Penis (tissue), 1 donor: Measurements from ENCODE around the genes PWWP4, PNMA6E, HAUS7, IDH3G and AVPR2.

GRCh38 chrX:153265856-153266331, at the start of gene PWWP4:
PWWP4 (plus strand) TSS chrX:153266152.
- PRO-cap: no peak

- PRO-cap: no peak
These were observed at the start of gene PNMA6E for GRCh38 chrX:153401222-153401659. PNMA6E (minus strand) TSS chrX:153401350.

DNA sequence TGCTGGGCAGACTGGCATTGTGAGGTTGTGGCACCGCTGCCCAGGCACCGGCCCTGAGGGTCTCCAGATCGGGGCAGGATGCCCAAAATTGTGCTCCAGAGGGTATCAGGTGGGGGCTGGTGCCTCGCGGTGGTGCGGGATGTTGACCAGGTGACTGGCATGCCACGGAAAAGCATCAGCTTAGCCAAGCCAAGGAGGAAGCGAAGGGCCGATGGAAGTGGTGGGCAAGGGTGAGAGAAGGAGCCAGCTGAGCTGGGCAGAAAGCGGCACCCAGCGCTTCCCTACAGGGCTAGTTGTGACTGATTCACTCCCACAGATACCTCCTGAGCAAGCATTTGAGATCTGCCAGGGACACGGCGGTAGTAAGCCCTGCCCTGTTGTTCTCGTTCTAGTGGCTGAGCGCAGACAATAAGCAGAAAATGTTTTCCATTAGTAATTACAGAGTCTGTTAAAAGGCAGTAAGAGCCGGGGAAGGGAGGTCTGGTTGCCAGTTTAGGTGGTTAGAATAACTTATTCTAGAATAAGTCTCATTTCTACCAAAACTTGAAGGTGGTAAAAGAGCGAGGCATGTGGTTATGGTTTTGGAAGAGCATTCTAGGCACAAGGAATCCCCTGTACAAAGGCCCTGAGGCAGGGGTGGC, 896 bp downstream of the ZFP92 start:
- PRO-cap: no peak

DNA sequence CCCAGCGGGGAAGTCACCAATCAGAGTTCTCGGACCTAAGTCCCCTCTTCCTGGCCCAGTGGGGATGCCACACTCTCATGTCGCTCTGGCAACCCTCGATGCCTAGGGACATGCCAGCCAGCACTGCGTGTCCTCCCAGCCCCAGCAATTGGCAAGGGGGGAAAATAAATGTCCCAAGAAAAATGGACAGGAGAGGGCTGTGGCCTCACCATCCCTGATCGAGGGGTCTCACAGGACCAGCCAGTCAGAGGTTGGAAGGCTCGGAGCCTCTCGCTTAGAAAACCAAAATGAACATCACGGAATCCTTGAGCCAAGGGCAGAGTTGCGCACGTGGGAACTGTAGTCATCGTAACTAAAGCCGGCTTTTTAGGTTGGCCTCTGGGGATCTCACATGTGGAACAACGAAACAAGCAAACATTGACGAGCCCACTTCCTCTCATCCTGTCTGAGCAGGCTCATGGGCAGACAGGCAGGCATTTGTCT, 8.9 kb upstream of the TREX2 start:
- PRO-cap: no peak

- PRO-cap: unidirectional peak, minus-strand start at chrX:153470569
These were observed at the start of gene HAUS7 for GRCh38 chrX:153469955-153471258. HAUS7 (minus strand) TSS chrX:153470576.

DNA sequence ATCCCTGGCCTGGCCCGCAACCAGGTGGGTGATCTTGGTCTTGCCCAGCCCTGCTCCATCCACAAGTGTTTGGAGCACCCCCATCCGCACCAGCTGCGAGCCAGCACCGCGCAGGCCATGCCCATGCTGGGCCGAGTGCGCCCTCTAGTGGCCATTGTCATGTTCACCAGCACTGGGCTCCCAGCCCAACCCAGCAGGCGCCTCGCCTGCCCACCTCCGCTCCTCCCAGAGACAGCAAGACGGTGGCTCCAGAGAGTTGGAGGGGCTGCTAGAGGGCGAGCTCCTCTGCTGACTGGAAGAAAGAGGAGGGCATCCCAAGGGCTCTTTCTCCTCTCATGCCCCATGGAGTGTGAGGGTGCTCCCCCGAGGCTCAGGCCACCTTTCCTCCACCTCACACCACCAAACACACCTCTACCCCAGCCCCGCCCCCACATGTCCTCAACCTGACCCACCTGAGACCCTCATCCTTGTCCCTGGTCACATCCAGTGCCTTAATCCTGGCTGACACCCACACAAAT, 9.8 kb upstream of the ATP2B3 start:
- PRO-cap: no peak

GRCh38 chrX:153673010-153673413, 601 bp downstream of the PNCK start:
- PRO-cap: no peak

DNA sequence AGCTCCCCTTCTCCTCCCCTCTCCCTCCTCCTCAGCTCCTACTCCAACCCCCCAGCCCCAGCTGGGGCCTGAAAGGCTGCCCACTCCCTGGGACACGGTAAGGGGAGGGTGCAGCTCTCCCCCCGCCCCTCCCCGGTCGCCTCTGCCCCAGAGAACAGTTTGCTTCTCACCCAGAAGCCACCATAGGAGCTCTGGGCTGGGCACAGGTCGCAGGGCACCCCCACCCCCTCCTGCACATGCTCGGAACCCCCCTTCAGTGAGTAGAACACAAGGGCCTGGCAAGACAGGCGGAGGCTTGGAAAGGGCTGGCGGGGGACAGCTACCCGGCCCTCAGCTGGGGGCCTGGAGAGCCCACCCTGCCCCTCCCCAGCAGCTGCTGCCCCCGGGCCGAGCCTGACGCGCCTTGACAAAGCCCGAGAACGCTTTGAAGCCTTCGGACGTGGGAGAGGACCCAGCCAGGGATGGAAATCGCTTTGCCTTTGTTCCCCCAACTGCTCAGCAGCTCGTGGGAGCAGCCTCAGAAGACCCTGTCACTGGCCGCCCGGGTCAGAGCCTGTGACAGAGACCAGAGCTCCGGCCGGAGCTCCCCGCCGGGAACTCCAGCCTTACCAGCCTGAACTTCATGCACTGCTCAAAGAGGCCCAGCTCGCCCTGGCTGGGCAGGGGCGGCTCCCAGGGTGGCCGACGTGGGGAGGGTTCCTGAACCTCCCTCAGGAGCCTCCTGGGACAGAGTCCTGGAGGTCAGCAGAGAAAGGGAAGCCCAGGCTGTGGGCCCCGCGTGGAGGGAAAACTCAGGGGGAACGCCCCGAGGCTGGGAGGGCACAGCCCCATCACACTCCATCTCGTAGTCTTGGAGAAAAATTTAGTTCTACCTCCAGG, 2.7 kb upstream of the SLC6A8 start:
- PRO-cap: no peak

GRCh38 chrX:153690087-153690851, 2.5 kb downstream of the SLC6A8 start:
- PRO-cap: no peak

GRCh38 chrX:153697958-153698411, 10.3 kb downstream of the SLC6A8 start:
- PRO-cap: no peak

DNA sequence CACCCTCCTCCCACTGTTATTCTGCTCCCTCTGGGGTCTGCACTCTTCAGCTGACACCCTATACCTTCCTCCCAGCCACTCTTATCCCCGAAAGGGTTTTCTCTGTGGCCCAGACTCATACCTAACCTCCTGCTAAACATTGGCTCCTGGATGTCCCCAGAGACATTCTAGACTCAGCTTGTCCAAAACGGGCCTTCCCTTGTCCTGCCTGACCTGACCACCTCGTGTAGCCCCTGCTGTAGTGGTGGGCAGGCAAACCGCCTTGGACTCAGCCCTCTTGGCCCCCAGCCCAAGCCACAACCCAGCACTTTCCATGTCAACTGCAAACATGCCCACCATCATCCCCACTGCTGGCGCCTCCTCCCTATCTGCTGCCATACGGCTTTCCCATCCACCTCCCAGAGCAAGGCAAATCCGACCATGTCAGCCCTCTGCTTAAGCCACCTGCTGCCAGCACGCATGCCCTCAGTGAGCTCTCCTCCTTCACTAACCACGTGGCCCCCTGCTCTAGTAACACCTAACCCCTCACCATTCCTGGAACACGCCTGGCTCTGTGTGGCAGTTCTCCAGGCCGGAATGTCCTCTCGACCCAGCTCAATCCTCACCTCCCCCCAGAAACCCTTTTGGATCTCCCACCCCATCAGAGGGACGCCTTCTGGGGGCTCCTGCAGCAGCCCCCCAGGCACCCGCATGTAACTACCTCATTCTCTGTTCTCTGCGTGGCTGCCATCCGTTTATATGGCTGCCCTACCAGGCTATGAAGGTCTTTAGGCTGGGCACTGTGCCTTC, 17.5 kb downstream of the BCAP31 start:
- PRO-cap: no peak

- PRO-cap: unidirectional peak, minus-strand start at chrX:153724113
These were observed 250 bp downstream of the BCAP31 start for GRCh38 chrX:153724002-153724272.

- PRO-cap: unidirectional peak, minus-strand start at chrX:153794038; bidirectional peak, plus-strand start at chrX:153794676, minus-strand start at chrX:153794336
These were observed at the start of gene IDH3G for GRCh38 chrX:153793657-153794816. IDH3G (minus strand) TSS chrX:153794375.

DNA sequence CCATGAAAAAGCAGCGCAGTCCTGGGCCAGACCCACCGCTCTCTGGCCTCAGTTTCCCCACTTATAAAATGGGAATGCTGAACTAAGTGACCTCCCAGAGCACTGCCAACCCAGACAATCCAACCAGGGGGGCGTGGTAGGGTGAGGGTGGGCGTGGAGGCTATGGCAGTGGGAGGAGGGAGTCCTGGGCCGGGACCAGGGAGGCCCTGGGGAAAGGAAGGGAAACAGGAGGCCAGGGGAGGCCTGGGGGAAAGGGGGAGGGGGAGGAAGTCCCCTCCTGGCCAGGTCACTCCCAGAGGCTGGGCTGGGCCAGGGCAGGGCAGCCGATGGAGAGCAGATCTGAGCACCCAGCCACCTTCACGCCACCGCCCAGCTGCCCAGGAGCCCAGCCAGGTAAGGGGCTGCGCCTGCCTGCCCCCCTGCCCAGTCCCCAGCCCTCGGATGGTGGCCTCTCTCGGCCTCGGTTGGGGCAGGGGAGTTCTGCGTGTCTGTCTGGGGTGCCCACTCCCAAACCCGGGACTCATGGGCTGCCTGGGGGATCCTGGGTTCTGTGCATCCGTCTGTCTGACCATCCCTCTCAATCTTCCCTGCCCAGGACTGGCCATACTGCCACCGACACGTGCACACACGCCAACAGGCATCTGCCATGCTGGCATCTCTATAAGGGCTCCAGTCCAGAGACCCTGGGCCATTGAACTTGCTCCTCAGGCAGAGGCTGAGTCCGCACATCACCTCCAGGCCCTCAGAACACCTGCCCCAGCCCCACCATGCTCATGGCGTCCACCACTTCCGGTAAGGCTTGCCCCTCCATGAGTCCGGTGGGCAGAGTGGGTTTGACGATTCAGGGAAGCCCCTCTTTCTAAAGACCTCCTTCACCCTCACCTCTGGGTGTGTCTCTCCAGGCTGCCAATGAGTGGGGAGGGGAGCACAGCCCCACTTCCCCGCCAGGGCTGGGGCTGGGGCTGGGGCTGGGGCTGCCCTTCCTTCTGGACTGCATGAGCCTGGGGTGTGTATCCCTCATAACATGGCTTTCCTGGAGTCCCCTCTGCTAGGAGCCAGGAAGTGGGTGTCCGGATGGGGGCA, at the start of gene AVPR2:
Gene AVPR2, plus strand, starts transcription at position 295 of the 1,083 bp plus-strand sequence.
- PRO-cap: no peak

- PRO-cap: no peak
These were observed 4.3 kb upstream of the RENBP start for GRCh38 chrX:153948457-153949367.

- PRO-cap: no peak
These were observed 724 bp downstream of the TMEM187 start for GRCh38 chrX:153973162-153973794.

DNA sequence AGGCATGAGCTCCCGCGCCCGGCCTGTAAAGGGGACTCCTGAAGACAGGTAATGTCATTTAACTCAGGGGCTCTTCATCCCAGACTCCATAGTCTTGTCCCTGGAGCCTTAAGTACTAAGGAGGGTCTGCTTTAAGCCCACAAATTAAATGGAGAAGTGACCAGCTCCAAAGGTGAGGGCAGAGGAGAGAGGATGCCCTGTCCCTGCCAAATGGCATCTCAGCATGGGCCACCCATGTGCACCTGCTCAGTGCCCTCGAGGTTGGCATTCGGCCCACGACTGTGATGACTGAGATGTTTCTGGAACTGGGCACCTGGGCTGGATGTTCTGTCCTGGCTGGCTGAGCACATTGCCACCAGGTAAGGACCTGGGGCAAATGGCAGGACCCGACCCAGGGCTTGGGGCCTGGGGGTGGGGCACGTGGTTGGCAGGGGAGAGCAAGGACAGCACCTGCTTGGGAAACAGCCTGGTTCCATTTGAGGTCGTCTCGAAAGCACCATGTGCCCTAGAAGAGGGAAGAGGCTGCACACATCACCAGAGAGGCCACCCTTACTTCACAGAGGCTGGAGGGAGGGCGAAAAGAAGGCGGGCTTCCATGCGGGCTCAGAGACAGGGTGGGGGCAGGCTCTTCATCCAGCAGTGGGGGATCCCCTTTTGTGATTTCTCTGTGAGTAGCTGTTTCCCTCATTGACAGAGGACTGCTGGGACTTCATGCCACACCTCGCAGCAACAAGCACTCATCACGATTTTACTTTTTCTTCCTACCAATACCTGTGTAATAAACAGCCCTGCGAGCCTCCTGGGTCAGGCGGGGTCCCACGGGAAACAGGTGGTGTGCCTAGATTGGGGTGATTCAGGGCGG, 11.8 kb downstream of the TMEM187 start:
- PRO-cap: no peak

GRCh38 chrX:154012448-154012695, 7.3 kb downstream of the IRAK1 start:
- PRO-cap: no peak

GRCh38 chrX:154012696-154012833, 7.1 kb downstream of the IRAK1 start:
- PRO-cap: no peak

DNA sequence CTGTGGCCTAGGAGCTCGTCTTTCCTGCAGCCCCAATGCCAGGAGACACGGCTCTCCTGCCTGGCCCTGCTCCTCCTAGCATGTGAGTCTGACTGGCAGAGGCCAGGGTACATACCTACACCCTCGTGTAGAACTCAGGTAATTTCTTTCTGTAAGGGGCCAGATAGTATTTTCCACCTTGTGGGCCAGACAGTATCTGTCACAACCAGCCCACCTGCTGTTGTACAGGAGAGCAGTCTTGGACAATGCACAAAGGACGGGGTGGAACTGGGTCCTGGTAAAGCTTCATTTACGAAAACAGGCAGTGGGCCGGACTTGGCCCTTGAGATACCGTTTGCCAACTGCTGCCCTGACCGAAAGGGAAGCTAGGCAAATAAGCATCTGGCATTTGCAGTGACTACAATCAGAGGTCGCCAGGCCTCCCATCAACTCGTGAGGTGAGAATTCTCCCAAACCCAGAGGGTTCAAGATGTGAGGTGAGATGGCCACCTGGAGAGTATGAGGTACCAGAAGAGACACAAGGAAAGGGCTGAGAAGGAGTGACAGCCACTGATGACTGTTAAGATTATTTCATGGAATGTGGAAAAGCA, 29.8 kb upstream of the IRAK1 start:
- PRO-cap: no peak